Epithelial cell of alveolus of lung (primary cell): ENCODE results near the genes H3-5 and RESF1.

- RAMPAGE, long total RNA: no peak
- RRBS: no CpG with 5 or more reads among the region's 6 CpGs
Measured at GRCh38 chr12:29582216-29583024, 84.9 kb upstream of the OVCH1 start.

DNA sequence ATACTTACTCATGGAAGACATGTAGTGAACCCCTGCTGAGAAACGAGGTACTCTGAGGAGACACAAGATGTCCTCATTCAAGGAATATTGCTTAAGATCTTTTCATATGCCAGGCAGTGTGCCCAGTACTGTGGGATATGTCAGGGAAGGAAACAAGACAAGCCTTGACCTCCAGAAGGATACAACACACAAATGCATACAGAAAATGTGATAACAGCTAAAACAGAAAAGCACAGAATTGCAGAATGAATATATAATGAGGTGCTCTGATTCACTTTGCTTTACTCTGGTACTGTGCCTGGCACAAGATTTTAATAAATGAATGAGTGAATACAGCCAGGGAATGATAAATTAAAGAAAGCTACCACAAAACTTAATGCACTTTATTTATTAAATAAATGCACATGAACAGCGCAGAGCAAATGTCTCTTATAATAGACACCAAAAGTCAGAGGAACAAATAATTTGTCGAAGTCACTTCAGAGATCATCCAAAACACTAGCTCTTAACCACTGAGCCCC lies 75.7 kb downstream of the TMTC1 start:
- RAMPAGE, long total RNA: no peak
- RRBS: no CpG with 5 or more reads among the region's 3 CpGs

DNA sequence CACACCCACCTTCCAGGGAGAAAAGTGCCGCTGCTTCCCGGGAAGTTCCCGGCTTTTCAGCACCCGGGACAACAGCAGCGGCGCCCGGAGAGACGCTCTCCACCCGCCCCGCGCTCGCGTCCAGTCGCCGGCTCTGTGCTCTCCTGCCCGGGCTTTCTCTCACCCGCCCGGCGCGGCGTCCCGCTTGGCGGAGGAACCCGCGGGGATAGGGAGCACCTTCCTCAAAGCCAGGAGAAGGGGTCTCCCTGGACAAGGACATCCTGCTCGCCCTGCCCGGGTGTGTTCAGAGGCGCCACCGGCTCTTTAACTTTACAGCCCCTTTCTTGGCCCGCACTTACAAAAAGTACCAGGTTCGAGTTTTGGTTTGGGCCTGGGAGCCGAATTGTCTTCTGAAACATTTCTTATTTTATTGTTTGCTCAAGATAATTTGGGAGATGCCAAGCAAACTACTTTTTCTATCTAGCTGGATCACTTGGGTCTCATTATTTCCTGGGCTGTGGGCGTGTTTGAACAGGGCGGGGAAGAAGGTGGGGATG lies 625 bp upstream of the TMTC1 start:
- RAMPAGE, long total RNA: no peak
- RRBS: under 1% methylated on average over 17 of the region's 34 CpGs

DNA sequence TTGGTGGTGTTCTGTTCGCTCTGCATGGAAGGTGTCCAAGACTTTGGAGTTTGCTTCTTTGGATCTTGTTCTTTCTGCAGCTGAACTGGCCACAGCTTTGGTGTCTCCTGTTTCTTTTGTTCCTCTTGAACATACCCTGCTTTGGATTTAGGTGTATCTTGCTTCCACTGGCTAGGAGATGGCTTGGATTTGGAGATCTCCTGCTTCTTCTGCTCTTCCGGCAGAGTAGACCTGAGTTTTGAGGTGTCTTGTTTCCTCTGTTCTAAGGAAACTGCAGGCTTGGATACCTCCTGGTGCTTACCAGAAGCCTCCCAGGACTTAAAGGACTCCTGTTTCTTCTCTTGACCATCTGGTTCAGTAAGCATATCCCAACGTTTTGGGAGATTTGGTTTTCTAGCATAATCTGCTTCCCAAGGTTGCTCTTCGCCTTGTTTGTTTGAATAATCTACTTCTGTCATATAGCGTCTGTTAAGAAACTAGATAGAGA lies 25.9 kb downstream of the CAPRIN2 start:
- RAMPAGE, long total RNA: no peak
- RRBS: no CpG with 5 or more reads among the region's 5 CpGs

DNA sequence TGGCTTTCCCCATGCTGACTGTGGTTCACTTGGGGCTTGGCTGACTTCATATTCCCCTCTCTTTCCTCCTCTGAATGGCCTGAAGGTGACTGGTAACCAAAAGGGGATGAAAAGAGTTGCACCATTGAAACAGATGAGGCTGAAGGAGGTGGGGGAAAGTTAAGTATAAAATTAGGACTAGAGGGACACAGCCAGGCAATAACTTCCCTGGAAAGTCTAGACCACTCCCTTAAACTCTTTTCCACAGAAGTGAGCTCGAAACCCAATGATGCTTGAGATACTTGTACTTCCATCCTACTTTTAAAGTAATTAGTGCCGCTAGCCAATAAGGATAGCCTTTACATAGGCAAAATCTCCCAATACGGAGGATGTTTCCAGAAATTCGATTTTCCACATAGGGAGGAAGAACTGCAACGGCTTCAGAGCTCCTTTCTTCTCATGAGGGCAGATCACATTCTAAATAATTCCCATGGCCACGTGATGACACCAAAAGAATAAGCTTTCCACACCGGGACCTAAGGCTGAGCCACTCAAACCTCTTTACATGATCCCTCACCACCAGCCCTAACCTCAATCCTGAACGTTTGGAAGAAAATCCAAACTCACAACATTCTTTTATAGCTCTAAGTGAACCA lies 1.2 kb downstream of the CAPRIN2 start:
- RAMPAGE, long total RNA: no peak
- RRBS: no CpG with 5 or more reads among the region's 8 CpGs

- RAMPAGE, long total RNA: no peak
- RRBS: no CpG with 5 or more reads among the region's 7 CpGs
Measured at GRCh38 chr12:31011997-31012500, 61.6 kb upstream of the DDX11 start.

DNA sequence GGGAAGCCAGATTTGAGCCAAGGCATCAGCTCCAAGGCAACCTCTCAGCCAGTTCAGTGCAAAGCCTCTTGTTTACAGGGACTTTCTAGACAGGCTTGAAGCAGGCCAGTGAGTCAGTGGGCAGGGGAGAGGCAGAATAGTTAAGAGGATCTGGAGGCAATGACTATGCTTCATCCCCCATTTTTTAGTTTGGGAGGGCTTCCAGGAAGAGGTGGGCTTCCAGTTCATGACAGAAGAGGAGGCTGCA lies 104.7 kb downstream of the SINHCAF start:
- RAMPAGE, long total RNA: no peak

GRCh38 chr12:31319558-31320571 lies 6.1 kb downstream of the SINHCAF start:
- RAMPAGE, long total RNA: no peak
- RRBS: no CpG with 5 or more reads among the region's 5 CpGs

- RAMPAGE, long total RNA: no peak
- RRBS: 29% methylated on average over 1 of the region's 9 CpGs
Measured at GRCh38 chr12:31326881-31327216, 899 bp upstream of the SINHCAF start.

GRCh38 chr12:31451875-31452567 lies 126.1 kb upstream of the SINHCAF start:
- RAMPAGE, long total RNA: no peak
- RRBS: no CpG with 5 or more reads among the region's 7 CpGs

- RAMPAGE, long total RNA: no peak
- RRBS: no CpG with 5 or more reads among the region's 5 CpGs
Measured at GRCh38 chr12:31586630-31587290, 4.2 kb downstream of the DENND5B start.

GRCh38 chr12:31587896-31588743 lies 2.8 kb downstream of the DENND5B start:
- RAMPAGE, long total RNA: no peak
- RRBS: no CpG with 5 or more reads among the region's 8 CpGs

DNA sequence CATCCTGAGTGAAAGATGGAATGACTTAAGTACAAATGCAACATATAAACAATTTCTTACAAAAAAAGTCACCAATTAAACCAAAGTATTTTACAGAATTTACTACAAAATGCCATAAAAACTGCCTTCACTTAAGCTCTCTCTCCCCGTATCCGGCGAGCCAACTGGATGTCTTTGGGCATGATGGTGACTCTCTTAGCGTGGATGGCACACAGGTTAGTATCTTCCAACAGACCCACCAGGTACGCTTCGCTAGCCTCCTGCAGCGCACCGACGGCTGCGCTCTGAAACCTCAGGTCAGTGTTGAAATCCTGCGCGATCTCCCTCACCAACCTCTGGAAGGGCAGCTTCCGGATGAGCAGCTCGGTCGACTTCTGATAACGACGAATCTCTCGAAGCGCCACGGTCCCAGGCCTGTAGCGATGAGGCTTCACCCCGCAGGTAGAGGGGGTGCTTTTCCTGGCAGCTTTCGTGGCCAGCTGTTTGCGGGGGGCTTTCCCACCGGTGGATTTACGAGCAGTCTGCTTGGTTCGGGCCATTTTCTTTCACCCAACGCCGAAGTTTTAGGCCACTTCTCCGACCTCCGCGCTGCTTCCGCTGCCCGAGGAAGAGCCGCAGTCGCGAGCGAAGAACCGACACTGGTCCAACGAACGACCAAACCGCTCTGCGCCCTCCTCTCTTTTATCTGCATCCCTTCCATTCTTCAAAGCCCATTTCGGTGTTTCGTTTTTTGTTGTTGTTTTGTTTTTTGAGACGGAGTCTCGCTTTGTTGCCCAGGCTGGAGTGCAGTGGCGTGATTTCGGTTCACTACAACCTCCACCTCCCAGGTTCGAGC lies at the start of gene H3-5:
TSS of gene H3-5 (minus strand) at position 671 of the 835 bp plus-strand sequence.
- RAMPAGE, long total RNA: no peak
- RRBS: no CpG with 5 or more reads among the region's 50 CpGs

- RAMPAGE, long total RNA: no peak
- RRBS: no CpG with 5 or more reads among the region's 10 CpGs
Measured at GRCh38 chr12:31797376-31797922, 5.4 kb upstream of the H3-5 start.

DNA sequence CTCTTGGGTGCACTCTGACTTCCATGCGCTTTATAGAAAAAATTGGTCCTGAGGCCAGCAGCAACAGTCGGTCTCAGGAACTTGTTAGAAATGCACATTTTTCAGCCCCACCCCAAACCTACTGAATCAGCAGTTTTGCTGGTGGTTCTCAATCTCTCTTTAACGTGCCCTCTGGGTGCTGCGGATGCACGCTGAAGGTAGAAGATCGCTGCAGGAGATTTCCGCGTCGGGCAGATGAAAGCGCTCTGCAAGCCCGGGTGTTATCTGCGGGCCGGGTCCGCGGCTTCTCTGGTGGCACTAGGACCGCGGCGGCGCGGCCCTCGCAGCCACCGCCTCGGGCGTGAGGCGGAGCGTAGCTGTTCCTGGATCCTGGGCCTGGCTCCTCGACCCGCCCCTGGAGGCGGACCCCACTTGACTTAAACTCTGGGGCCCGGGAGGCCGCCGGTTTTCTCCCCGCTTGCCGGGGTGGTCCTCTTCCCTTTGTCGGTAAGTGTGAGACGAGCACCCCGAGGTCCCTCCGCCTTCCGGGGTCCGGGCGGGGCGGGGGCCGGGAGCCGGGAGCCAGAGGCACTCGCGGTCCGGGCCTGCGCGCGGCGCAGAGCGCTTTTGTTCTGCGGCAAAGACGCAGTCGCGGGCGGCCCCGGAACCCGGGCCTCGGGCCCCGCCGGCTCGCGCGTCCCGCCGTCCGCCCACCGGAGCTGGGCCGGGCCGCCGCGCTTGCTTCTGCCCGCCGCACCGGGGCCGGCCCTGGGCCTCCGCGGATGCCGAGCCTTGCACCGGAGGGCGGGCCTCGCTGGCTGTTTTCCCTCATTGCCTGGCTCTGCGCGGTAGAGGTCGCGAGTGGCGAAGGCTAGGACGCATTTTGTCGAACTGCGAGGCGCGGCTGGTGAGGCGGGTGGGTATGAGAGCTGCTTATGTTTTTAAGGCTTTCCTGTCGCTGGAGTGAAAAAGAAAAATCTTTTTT lies at the start of gene RESF1:
TSS of gene RESF1 (plus strand) at position 410 of the 964 bp plus-strand sequence.
- RAMPAGE, long total RNA: start-site peak on the plus strand centred at position 435 of the sequence, 19 bp wide, 19 and 78 reads in 2 replicates
- RRBS: 2% methylated on average over 22 of the region's 95 CpGs

DNA sequence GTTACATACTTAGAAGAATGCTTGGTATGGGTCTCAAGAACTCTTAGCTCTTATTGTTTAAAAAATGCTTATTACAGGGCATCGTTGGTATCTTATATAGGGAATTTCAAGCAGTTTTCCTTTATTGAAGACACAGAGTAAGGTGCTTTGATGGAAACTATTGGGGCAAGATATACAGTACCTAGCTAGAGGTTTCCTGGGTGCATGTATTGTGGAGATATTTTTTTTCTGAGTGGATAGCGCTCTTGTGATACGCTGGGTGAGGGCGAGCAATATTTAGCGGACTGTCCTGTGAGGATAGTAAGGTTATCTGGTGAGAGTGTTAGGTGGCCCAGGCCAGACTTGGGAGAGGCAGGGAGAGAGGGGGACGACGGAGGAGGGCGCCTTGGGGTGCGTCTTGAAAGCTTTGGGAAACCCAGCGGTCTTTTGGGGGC lies 682 bp upstream of the BICD1 start:
- RAMPAGE, long total RNA: no peak
- RRBS: no CpG with 5 or more reads among the region's 10 CpGs

DNA sequence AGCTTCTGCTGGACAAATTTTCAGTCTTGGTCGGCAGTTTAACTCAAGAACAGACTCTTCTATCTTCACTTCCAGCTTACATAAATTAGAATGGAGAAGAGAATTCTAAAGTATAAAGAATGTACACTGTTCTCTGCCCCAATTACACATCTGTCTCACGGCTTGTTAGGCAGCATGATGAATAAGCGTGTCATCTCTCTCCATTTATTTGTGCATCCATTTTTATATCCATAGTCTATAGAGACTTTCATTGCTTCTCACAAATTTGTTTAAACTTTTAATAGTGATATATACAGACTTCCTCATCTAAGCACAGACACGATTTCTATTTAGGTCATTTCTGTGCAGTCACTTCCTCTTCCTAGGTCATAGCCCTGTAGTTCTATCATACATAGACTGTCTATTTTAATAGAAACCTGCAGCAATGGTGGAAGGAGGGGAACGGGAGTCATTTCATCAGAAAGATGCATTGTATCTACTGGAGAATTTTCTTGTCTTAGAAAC lies 133.5 kb upstream of the FGD4 start:
- RAMPAGE, long total RNA: no peak
- RRBS: no CpG with 5 or more reads among the region's 5 CpGs

DNA sequence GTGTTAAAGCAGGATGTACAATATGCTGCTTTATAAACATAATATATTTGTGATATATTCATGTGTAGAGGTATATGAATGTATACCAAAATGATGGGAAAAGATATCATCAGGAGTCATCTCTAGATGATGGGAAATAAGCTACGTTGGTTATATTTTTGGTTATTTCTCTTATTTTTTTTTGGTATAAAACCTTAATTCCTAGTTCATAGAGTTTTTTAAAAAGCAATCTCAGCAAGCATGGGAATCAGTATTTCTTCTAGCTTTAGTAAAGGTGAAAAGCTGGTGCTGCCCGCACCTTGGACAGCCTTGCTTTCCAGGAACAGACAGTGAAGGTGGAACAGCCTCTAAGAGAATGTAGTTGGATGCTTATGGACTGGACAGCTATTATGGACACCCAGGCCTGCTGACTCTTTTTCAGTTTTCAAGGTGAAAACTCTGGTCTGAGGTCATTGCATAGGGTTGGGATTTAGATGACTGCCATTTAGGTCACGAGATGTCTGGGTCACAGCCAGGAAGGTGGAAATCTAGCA lies 93.3 kb downstream of the FGD4 start:
- RAMPAGE, long total RNA: no peak
- RRBS: no CpG with 5 or more reads among the region's 3 CpGs

DNA sequence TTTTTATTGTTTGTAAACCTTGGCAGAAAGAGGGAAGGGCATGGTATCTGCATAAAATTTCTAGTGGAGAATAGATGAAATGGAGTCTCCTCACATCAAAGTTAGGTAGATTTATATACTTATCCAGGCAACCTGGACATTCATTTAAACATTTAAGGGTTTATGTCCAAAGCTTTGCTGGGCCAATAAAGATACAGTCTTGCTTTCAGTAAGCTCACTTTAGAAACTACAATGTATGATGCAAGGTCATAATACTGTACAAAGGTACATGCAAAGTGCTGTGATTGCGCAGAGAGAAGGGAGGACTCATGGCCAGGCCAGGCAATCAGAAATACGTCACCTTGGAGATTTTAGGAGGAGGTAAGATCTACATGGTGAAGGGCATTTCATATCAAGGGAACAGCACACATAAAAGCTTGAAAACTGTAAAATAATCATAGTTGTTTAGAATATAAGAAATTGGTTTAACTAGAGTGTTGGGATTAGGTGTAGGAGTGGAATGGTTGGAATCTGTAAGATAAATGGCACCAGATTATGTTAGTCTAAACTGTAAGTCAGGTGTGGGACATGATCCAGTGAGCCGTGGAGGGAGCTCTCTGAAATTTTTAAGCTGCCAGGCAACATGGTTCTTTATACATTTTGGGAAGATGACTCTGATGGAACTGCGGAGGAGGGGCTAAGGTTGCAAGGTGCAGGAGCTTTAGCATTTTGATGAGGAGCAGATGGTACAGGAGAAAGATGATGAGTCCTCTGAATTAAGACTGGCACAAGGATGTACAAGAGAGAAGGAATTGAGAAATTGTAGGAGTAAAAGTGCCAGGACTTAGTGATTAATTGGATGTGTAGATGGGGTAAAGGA lies 113.7 kb downstream of the FGD4 start:
- RAMPAGE, long total RNA: no peak
- RRBS: no CpG with 5 or more reads among the region's 4 CpGs

- RAMPAGE, long total RNA: no peak
- RRBS: no CpG with 5 or more reads among the region's 5 CpGs
Measured at GRCh38 chr12:32581635-32582462, 97.3 kb upstream of the DNM1L start.